Thoracic aorta (tissue), 1 donor: ENCODE data around the genes FREY1, LARGE2 and LRP4.

DNA sequence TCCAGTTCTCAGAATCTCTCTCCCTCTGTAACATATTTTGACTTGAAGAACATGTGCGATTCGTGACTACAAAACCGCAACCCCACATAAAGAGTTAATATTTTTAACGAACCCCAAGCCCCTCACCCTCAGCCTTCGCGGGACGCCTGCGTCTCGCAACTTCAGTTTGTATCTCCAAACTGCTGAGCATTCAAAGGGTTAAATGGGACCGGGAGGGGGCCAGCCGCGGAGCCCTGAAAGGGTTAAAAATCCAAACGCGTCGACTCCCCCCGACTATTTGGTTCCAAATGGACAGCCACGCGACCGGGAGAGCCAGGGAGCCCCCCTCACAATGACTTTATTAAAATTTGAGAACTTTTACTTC, 460 bp upstream of the PRDM11 start:
- RAMPAGE, long total RNA: no peak

DNA sequence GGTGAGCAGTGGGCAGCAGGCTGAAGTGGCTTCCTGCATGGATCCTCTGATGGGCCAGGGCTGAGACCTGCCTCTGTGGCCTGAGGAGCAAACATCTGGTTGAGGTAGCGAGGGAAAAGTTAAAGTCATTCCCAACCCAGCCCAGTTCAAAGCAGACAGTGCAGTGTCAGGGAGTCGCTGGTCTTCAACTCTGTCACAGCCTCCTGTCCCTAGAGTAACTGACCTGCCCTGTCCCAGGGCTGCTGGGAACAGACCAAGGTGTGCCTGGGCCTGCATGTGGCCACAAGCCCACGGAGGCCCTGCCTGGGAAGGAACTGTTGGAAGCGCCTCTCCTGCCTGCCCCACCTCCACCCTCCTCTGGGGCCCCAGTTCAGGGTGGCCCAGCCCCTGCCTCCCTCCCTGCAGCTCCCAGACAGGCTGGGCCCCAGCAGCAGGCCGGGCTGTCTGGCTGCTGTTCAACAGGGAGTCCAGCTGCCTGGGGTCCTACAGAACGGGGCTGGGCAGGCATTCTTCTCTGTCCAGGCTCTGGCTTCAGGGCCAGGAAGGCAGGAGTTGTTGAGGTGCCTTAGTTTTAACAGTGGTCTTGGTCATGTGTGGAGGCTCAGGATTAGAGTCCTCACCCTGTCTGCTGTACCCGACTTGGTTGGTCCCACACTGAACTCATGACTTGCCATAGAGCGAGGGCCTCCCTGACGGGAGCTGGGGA, 11.7 kb downstream of the PRDM11 start:
- RAMPAGE, long total RNA: no peak

DNA sequence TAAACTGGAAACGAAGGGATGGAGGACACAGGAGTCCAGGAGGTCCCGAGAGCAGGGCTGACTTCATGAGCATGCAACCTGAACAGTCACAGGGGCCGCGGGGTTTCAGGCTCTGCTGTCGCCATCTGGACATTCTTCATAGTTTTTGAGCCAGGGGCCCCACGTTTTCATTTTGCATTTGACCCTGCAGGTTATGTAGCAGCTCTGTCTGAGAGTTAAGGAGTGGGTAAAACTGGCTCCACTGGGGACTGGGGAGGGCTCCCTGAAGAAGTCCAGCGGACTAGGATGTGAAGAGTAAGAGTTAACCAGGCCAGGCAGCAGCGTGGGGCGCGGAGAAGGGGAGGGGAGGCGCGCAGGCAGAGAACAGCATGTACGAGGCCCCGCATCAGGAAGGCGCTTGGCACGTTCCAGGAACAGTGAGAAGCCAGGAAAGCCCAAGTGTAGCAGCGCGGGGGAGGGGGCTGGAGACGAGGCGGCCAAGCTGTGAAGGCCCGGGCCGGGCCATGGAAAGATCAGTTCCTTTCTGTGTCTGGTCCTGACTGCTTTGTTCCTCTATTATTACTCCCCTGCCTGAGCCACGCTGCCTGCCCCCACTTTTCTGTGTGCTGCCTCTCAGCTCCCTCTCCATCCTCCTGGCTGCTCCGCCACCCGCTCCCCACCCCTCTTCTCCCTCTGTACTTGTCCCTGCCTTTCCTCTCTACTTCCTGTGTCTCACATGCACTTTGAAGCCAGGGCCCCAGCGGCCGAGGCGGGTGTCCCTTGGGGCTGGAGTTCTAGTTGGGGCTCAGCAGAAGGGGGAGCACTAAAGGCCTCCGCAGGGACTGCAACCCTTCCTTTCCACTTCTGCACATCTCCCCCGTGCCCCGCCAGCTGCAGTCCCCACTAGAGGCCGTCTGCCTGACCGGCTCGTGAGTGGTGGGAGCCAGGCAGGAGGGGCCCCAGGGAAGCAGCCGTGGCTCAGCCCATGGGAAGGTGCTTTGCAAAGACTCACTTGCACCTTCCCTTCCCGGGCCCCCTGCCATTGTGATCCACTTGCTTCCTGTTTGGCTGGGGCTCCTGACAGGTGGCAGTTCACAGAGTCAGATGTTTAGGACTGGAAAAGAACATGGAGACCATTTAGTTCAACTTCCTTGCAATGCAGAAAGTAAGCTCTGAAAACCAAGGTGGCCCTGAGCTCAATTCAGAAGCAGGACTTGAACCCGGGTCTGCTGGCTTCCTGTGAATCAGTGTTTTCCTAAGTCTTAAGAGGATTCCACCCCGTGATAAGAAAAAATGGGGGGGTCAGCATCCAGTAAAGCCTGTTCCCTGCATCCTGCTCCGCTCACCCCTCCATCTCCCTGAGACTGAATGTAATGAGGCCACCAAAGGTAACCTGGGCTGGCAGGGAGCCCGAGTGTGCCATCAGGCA, 63.7 kb downstream of the PRDM11 start:
- RAMPAGE, long total RNA: no peak

DNA sequence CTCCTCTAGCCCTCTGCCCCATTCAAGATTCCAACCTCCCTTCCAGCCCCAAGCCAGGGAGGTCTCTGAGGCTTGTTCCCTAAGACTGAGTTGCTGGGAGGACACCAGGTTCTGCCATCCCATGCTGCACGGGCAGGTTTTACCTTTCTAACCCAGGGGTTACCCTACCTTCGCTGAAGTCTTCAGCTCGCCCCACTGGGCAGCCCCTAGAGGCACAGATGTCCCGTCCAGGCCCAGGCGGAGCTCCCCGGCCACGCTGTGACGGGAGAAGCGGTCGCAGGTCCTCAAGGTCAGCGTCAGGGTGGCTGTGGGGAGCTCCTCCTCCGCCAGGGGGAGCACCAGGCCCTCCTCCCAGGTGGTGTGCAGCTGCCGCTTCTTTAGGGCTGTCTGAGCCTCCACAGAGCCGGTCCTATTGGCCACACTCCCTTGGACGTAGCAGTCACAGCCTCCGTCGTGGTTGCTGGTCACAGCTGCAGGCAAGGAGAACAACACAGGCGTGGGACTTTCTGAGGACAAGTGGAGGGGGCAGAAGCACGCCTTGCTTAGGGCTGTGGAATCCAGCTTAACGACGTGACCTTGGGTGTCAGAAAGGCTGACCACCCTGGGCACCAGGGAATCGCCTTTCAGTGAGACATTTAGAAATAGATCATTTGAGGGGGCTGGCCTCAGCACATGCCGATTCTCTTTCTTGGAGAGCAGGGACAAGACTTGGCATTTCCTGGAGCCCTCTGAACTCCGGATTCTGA, 33.7 kb downstream of the SYT13 start:
- RAMPAGE, long total RNA: no peak

DNA sequence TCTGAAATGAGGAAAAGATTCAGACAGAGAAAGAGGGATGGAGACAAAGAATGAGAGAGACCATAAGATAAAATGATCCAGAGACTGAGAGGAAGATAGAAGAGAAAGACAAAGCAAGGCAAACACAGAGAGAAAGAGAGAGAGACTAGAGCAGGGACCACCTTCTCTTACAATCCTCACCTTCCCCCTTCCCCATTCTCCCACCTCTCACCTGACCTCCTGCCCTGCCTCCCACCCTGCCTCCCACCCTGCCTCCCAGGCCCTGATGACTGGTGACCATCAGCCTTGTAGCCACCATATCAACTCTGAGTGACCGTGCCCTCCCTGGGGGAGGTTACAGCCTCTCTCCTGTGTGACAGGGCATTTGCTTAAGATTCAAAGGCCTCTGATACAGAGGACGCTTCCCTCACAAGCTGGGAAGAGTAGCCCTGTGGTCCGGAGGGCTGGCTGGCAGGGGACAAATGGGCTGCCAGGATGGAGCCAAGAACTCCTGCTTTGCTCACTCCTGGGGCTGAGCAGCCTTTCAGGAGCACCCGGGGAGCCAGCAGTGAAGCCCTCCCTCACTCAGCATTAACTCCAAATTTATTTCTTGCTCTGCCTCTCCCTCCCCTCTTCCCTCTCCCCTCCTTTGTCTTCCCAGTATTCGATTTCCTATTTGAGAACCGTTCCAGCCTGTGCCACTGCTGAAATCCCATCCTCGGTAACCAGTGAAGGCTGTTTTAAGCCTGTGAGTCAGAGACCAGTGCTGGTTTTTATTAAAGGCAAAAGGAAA, 125.2 kb upstream of the SYT13 start:
- RAMPAGE, long total RNA: no peak

GRCh38 chr11:45771793-45772497, 33.0 kb upstream of the SLC35C1 start:
- RAMPAGE, long total RNA: no peak

- RAMPAGE, long total RNA: no peak
These were observed 18.2 kb downstream of the CRY2 start for GRCh38 chr11:45865350-45865916.

GRCh38 chr11:45899052-45900370, 7.6 kb downstream of the FREY1 start:
- RAMPAGE, long total RNA: start-site peak on the plus strand at chr11:45900114-45900162, 8 reads

GRCh38 chr11:45907003-45907931, at the start of gene FREY1:
Gene FREY1, minus strand, starts transcription at chr11:45907271.
- RAMPAGE, long total RNA: no peak

DNA sequence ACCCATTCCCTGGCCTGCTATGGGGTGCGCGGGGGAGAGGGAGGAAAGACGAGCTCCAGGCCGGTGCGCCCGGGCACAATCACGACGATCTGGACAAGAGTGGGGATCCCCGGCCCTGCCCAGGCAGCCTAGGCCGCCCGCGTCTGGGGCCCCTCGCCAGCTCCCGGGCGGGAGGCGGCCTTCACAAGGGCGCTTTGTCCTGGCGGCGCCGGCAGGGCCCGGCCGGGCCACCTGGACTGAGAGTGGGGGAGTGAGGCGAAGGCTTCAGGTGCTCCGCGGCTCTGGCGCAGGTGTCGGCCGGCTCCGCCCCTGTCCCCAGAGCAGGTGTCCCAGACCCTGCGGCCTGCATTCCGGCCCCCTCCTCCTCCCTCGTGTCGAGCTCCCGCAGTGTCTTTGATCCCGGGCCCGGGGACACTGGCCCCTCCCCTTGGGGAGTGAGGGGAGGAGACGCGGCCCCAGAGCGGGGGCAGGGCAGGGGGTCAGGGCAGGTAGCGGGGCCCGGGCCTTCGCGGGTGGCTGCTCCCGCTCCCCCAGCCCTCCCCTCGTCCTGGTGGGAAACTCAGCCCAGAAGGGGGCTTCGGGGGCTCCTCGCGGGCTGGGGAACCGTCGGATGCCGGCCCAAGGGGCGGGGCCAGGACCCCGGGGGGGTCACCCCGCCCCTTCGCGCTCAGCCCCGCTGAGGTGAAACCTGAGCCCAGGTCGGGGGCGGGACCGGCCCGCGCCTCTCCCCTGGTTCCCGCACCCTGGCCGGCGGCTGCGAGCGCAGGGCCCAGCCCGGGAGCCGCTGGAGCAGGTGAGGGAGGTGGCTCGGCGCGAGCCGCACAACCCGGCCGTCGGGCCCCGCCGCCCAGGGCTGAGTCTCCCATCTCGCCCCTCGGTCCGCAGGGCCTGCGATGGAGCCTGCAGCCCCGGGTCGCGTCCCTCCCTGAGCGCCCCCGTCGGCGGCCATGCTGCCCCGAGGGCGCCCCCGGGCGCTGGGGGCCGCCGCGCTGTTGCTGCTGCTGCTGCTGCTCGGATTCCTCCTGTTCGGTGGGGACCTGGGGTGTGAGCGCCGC, at the start of gene LARGE2:
Gene LARGE2 (plus strand): TSS at position 721 of the 1,055 bp plus-strand sequence.
- RAMPAGE, long total RNA: no peak

DNA sequence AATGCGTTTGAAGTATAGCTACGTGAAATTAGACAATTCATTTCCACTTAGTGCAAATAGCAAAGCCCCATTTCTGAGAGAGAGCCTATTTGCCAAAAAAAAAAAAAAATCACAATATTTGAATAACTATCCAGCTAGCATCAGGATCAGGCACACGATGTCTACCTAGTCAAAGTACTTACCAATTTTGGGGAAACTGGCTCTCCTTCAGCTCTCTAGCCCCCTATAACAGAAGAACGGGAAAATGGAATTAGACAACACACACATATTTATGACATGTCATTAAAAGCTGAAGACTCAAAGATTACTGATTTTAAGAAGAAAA, 29.3 kb downstream of the PHF21A start:
- RAMPAGE, long total RNA: no peak

- RAMPAGE, long total RNA: no peak
These were observed 34.9 kb upstream of the CREB3L1 start for GRCh38 chr11:46242455-46243028.

DNA sequence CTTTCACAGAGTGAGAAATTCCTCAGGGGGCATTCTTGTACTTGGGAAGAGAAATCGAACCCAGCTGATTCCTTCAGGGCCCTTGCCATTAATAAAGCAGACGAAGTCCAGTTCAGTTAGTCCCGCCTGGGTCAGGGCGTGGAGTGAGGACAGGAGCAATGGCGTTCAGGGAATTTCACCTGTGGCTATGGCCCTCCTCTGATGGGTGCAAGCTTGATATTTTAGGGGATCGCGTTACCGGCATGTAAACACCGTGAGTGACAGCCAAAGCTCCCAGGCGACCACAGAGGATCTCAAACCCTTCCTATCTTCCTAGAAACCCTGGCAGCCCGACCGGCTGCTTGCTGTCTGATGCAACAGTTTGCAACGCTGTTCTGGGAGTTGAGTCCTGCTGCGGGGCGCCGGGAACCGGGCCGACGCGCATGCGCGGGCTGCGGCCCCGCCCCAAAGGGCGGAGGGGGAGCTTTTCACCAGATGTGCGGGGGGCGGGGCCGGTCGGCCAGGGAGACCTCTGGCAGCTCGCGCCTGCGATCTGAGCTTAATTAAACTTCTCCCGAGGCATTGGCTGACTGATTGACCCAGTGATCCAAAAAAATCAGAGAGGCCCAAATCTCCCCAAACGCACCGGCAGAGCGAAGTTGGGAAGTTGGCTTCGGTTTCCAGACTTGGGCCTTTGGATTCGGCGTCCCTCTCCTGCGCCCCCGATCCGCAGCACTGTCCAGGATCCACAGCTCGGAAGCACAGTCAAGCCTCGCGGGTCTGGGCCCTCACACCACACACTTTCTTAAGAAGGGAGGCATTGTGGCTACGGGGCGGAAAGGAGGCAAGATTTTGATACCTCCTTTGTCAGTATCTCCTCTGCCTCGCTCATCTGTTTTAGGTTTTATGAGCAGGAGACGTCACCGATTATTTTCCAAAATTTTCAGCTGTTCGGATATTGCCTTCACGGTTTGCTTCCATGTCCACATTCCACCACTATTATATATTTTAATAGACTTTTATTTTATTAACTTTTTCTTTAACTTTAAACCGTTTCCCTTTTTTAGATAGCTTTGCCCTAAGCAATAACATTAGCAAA, 34.1 kb upstream of the CREB3L1 start:
- RAMPAGE, long total RNA: no peak

DNA sequence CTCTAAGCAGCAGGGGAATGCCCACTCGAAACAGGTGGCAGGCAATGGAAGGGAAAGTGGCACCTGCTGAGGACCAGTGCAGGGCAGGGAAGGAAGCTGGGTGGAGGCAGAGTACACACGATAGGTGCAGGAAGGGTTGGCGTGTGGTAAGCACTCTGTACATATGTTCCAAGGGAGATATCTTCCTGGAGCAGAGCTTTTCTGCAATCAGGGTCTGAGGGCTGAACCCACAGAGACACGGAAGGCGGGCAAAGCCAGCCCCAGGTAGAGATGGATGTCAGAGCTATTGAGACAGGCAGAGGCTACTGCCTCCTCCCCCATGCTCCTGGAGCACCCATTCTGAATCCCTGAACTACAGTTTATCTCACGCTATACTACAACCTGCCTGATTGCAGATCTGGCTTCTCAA, 11.5 kb upstream of the CREB3L1 start:
- RAMPAGE, long total RNA: no peak

GRCh38 chr11:46330393-46330926, 16.8 kb upstream of the DGKZ start:
- RAMPAGE, long total RNA: no peak

DNA sequence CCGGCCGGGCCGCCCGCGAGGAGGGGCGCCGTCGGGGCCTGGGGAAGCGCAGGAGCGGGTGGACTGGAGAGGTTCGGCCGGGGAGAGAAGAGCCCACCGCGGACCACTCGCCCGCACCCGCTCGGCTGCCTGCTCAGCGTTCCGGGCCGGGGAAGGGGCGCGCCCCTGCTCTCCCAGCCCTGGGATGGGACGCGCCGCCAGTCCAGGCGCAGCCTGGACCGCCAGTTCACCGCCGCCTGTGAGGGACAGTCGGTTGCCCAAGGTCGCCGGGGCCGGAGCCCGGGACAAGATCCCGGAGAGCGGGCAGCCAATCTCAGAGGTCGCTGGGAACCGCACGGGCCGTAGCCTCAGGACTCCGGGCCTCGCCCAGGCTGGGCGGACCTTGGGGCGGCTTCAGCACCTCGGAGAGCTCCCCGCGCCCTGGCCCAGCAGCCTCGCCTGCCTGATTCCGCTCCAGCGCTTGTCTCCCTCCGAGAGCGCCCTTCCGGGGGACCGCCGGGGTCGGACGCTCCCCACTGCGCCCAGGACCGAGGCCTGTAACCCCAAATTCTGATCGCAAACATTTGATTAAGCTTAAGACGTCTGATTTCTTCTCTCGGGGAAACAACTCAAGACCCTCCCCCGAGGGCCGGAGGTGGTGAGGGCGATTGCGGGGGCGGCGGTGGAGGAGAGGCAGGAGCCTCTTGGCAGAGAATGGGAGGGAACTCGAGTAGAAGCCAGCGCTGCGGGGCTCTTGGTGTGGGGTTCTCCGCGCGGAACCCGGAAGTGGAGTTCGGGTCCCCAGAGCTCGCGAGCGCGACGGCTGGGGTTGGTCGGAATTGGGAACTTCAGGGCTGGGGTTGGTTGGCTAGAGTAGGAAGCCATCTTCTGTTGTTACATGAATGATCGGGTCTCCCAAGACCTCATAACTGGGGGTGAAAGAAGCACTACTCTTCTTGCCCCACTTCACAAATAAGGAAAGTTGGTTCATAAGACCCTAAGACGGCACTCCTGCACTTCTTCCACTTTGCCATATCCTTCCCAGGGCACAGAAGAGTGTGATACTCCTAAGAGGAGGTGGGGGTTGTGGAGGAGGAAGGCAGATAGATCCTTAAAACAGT, 1.1 kb upstream of the CHRM4 start:
- RAMPAGE, long total RNA: no peak

- RAMPAGE, long total RNA: no peak
These were observed 1.5 kb downstream of the ATG13 start for GRCh38 chr11:46618819-46619379.

DNA sequence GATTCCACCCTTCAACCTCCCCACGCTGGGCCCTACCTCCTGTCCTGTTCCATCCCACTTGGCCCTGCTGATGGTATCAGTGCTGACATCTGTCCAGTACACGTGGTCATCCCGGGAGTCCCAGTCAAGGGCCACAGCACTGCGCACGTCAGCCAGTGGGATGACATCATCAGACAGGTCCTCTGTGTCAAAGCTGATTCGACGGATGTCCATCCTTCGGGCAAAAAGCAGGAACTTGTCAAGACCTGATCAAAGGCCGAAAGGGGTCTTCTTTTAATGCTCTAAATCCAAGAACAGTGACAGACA, 32.1 kb downstream of the LRP4 start:
- RAMPAGE, long total RNA: no peak

GRCh38 chr11:46918024-46919052, at the start of gene LRP4:
Gene LRP4, minus strand, starts transcription at chr11:46918550.
- RAMPAGE, long total RNA: no peak

DNA sequence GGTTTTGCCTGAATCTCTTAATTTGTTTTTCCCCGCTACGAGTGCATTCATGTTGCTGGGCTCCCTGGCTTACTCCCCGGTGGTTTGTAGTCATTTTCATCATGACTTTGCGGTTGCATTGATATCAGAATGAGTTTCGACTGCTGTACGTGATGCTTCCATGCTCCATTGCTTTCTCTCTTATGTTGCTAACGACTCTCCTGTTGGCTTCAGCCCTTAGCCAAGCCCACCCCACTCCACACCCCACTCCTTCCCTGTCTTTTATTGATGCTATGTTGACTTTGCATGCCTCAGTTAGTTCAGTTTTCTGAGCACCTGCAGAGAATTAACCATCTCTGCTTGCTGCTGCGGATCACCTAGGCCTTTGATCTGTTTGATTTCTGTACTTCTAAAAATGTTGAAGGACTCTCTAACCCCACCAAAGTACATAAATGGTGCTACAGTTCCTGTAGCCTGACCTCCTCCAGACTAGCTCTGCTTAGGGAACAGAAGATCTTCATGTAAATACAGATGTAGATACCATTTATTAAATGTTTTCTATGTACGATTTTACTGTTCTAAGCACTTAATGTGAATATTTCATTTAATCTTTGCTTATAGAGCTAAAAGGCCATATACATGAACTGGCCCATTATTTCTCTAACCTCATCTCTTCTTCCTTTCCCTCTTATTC, 65.2 kb downstream of the ARFGAP2 start:
- RAMPAGE, long total RNA: no peak